ENCODE measurements around a stretch of chr6.

DNA sequence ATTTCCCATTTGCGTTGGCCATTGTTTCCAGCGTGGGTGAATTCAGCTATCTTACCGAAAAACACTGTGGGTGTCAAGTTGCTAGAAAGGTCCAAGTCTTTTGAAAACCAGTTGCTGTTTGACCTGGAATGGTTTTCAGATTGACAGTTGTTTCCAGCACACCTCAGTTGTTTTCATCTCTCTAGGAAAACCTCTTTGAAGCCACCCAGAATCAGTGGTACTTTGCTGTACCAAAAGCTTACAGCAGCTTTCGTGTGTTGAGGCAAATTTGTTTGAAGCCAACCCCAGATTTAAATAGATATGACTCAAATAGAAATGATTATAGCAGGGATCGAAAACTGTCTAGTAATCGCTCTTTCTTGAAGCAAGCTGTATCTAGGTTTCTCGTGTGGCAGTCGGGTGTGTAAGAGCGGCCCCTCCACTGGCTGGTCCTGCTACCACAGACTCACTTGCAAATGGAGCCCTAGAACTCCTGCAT, 27.4 kb downstream of the DUSP22 start:
- RRBS, result no CpG with 5 or more reads among the region's 9 CpGs

DNA sequence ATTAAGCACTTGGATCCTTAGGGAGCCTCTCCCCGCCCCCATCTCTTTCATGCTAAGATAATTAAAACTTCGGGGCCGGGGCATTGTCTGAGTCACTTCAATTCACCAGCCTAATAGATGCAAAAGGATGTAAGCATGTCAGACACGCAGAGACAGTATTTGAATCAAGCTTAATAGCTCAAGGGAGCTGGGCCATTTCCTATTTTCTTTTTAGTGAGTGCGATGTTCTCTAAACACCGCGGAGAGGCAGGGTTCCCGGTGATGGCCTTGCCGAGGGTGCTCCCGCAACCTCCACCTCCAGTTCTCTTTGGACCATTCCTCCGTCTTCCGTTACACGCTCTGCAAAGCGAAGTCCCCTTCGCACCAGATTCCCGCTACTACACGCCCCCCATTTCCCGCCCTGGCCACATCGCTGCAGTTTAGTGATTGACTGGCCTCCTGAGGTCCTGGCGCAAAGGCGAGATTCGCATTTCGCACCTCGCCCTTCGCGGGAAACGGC, 534 bp upstream of the IRF4 start:
- RRBS, result no CpG with 5 or more reads among the region's 27 CpGs

GRCh38 chr6:503720-504606, 112.4 kb downstream of the IRF4 start:
- RRBS, result 85% methylated on average over 3 of the region's 35 CpGs

- RRBS, result no CpG with 5 or more reads among the region's 1 CpG
Measured at GRCh38 chr6:671869-672475, 15.1 kb upstream of the HUS1B start.

GRCh38 chr6:708278-708832, 15.4 kb upstream of the EXOC2 start:
- RRBS, result no CpG with 5 or more reads among the region's 4 CpGs

DNA sequence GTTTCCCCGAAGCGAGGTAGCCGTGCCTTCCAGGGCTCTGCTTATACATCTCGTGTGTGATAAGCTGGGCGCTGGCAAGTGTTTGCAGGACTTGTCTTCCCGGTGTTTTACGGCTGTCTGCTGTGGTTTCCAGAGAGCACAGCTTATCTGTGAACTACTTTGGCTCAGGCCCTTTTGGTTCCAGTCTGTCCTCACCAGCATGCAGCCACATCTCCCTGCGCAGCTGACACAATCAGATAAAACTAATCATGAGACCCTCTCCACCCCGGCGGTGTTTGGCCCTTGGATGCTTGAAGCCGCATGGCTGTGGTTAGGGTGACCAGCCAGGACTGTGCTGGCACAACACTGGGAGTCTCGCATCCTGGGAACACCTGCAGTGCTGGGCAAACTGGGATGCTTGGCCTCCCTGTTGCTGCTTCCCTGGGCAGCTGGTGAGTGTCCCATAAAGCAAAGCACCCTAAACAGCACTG, 241.8 kb upstream of the FOXQ1 start:
- RRBS, result no CpG with 5 or more reads among the region's 12 CpGs

DNA sequence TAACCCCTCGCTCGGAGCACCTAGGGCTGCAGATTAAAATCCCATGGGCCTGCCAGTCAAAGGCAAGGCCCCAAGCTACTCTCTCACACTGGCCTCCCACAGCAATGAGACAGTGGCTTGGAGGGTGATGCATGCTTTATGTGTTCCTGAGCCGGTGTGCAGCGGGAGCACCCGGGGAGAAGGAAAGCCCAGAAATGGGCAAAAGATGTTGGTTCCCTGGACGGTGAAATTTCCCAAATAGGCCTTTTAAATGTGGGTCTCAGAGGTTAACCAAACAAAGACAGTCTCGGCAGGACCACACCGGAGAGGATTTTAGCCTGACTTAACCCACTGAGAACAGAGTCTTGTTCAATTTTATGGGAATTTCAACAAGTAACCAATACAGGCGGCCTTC, 2.6 kb downstream of the FOXF2 start:
- RRBS, result 11% methylated on average over 3 of the region's 9 CpGs

DNA sequence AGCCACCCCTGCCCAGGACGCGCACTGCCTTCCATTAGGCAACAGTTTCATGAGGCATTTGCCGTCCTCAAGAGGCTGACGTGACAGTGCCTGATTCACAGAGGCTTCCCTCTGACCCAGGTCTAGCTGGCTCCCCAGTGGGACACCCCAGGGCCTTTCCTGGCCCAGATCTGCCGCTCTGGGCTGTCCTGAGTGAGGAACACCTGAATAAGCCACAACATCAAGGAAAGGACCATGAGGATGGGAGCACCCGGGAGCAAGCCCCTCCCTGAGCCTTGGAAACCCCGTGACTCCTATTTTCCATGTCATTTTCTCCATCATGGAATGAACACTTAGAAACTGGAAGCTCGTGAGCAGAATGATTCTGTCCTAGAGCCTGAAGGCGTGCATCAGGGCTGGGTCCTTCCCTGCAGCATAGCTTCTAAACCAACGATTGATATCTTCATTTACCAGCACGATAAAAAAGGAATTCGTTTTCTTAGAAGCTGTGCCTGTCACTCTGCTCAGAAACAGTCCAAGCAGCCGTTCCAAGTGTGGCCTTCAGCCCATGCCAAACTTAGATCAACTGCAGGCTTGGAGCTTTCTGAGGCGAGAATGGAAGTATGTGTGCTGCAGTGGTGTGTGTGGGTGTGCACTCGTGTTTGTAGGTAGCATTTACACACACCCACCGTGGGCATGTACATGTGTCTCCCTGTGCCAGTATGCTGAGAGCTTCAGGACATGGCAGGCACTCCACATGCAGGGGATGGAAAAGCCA, 83.2 kb upstream of the FOXC1 start:
- RRBS, result no CpG with 5 or more reads among the region's 16 CpGs

DNA sequence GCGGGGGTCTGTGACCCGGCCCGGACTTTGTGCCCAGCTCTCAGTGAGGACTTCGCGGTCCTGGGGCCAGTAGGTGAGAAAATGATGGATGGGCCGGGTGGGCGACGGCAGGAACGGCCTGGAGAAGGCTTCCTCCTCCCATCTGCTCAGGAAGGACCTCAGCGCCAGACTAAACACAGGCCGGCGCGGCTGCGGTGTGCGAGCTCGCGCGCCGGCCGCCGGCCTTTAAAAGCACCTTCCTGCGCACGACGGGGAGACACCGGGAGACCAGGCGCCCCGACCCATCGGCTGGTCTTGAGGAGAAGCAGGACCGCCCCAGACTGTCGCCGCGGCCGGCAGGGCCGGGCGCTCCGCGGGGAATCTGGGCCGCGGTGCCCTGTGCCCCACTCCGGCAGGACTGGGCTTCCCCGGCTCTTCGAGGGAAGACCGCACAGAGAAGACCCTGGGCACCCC, 8.3 kb upstream of the FOXC1 start:
- RRBS, result 64% methylated on average over 26 of the region's 43 CpGs

DNA sequence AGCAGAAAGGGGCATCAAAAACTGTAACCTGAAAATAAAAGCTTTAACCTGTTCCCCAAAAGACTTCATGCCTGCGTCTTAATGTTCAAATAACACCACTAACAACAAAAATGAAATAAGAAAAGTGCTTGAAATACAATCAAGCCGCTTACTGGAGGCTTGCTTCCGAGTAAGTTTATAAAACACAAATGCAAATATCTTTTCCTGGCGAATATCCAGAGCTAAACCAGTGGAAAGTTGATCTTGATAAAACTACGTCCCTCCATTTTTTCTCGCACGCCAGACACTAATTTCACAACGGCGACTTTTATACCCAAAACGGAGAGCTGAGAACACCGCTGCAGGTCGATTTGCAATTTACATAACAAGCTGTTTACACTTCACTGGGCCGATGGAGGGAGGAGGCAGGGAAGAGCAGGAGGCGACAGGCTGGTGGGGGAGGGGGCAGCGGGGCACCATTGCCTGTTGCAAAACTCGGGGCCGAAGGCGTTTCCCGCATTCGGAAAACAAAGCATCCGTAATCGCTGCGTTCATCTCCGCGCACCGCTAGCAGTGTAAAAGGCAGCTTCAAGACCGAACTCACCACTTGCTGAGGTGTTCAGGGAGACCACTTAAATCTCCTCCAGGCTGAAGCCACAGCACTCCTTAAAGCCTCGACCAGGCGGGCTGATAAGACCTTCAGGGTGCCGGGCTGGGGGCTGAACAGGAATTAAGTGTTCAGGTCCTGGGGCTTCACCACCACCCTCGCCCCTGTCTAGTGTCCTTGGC, 2.2 kb upstream of the FOXC1 start:
- RRBS, result no CpG with 5 or more reads among the region's 31 CpGs

GRCh38 chr6:1610917-1611701, 1.4 kb downstream of the FOXC1 start:
- RRBS, result 64% methylated on average over 25 of the region's 116 CpGs

GRCh38 chr6:1636971-1637405, 27.3 kb downstream of the FOXC1 start:
- RRBS, result no CpG with 5 or more reads among the region's 8 CpGs

DNA sequence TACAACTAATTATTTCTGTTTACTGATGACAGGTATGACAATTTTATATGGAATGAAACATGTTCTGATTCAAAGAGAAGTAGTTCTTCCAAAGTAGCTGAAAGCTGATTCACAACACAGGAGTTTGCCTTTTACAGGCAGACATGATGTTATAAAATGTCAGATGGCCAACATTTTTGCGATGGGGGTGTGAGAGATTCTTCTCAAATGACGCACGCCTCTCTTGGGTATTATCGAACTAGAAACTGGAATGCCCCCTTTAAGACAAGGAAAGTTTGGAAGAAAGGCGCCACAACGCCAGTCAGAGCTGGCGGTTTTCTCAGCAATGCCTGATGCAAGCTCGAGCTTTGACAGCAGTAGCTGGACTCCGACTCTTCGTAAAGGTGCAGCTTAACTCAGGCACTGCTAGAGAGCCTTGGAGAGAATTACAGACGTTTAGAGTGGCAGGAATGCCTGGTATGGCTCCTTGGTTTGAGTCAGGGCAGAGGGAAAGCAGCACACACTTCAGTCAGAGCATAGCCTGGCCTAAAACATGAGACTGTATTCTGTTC, 92.2 kb downstream of the FOXC1 start:
- RRBS, result no CpG with 5 or more reads among the region's 11 CpGs

DNA sequence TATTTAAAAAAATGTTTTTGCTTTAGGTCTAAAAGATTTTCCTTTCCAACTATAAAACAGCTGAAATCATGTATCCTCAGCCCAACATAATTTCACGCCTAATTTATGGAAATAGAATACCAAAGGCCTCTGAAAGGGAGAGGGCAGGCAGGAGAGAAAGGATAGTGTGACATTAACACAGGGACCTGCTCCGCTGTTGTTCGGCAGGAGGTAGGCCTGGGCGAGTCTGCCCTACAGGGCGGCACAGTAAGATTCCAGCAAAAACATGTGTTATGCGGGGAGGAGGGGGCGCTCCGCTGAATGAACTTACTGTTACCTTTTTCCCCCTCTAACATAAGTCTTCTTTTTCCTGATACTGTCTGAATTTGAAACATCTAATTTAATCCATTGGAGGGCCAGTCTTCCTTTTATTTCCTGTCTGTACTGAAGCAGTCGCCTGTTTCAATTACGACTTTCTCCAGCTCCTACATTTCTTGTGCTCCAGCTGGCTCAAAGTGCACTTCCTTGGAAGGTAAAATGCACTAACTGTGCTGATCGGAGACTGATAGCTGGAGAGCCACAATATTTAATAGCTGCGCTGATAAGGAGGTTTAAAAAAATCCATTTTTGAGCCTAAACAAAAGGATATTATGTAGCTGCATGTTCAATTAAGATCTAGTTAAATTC, 192.8 kb downstream of the FOXC1 start:
- RRBS, result no CpG with 5 or more reads among the region's 12 CpGs

- RRBS, result no CpG with 5 or more reads among the region's 9 CpGs
Measured at GRCh38 chr6:1824048-1824778, 214.5 kb downstream of the FOXC1 start.

GRCh38 chr6:1869361-1870577, 260.1 kb downstream of the FOXC1 start:
- RRBS, result no CpG with 5 or more reads among the region's 16 CpGs

- RRBS, result 59% methylated on average over 5 of the region's 20 CpGs
Measured at GRCh38 chr6:1903386-1904737, 294.1 kb downstream of the FOXC1 start.

GRCh38 chr6:2104296-2104787, 141.1 kb downstream of the GMDS start:
- RRBS, result no CpG with 5 or more reads among the region's 2 CpGs

GRCh38 chr6:2124269-2124740, 121.1 kb downstream of the GMDS start:
- RRBS, result no CpG with 5 or more reads among the region's 11 CpGs

DNA sequence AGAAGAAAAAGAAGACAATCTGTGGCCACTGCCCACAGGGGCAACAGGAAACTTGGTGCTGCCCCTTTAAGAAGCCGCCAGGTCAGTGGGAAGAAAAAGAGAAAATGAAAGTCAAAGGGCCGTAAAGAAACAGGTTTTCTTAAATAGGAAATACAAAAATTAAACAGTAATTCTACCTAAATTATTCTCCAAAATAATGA, 23.7 kb downstream of the GMDS start:
- RRBS, result no CpG with 5 or more reads among the region's 2 CpGs

Measured in T47D (cell line).